RPMI7951 (cell line): Measurements from ENCODE around the genes PBX3 and GARNL3.

DNA sequence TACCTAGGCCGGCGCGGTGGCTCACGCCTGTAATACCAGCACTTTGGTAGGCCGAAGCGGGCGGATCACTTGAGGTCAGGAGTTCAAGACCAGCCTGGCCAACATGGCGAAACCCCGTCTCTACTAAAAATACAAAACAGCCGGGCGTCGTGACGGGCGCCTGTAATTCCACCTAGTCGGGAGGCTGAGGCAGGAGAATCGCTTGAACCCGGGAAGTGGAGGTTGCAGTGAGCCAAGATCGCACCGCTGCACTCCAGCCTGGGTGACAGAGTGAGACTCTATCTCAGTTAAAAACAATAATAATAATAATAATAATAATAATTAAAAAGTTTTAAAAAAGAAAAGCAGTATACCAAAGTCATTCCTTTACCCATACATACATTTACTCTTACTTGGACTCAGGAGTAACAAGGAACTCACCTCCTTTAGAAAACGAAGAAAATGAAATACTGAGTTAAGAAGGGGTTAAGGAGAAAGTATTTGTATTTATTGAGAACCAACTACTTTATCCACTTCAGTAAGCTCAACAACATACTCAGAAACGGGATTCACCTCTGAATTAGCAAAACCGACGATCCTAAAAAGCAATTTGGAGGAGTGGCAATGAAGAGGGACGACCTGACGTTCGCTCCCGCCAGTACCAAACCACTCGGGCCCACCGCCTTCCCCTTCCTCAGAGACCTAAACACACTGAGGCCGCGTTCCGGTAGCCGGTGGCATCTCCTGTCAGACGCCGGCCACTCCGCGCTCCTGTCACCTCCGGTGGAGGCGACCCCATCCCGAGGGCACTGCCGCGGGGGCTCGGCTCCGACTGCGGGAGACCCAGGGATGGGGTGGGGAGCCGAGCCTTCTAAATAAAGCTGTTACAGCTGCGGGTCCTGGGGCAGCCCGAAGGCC is 856 bp downstream of the PPP6C start:
- RAMPAGE, long total RNA = no peak

DNA sequence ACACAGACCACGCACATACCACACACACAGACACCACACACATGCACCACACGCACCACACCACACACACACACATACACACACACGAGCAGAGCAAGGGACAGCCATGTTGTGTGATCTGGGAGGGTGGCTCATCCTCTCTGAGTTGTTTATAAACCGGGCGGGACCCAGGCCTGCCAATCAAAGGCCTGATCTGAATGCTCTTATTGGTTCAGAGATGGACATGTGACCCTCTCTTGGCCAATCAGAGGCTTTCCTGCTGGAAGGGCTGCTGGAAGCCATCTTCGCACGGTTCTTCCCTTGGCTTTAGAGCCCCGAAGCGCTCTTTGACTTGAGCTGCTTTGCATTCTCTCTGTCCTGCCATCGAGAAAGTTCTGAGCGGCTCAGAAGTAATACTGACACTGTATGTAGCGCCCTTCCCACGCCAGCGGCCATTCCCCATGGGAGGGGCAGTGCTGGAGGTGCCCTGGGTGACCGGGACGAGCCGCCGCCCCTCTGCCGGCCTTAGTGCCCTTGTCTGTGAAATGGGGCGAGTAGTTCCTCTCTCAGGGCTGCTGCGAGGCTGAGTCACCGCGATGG is 148.6 kb downstream of the GAPVD1 start:
- RAMPAGE, long total RNA = no peak

DNA sequence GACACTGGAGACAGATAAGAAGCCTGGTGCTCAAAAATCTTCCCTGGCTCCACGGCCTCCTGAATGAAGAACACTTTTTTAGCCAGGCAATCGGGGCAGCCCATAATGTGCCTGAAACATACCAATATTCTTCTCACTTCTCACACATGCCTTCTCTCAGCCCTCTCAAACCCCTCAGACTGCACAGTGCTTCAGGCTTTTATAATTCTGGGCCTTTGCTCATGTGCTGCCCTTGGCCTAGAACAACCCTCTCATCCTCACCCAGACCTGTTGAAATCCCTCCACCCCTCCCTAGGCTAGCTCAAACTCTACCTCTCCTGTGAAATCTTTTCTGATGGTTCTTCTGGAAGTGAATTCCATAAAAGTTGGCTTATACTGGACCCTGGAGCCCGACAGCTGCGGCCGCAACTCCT is 221.6 kb downstream of the MAPKAP1 start:
- RAMPAGE, long total RNA = no peak

GRCh38 chr9:125486157-125487315 is 220.5 kb downstream of the MAPKAP1 start:
- RAMPAGE, long total RNA = no peak

DNA sequence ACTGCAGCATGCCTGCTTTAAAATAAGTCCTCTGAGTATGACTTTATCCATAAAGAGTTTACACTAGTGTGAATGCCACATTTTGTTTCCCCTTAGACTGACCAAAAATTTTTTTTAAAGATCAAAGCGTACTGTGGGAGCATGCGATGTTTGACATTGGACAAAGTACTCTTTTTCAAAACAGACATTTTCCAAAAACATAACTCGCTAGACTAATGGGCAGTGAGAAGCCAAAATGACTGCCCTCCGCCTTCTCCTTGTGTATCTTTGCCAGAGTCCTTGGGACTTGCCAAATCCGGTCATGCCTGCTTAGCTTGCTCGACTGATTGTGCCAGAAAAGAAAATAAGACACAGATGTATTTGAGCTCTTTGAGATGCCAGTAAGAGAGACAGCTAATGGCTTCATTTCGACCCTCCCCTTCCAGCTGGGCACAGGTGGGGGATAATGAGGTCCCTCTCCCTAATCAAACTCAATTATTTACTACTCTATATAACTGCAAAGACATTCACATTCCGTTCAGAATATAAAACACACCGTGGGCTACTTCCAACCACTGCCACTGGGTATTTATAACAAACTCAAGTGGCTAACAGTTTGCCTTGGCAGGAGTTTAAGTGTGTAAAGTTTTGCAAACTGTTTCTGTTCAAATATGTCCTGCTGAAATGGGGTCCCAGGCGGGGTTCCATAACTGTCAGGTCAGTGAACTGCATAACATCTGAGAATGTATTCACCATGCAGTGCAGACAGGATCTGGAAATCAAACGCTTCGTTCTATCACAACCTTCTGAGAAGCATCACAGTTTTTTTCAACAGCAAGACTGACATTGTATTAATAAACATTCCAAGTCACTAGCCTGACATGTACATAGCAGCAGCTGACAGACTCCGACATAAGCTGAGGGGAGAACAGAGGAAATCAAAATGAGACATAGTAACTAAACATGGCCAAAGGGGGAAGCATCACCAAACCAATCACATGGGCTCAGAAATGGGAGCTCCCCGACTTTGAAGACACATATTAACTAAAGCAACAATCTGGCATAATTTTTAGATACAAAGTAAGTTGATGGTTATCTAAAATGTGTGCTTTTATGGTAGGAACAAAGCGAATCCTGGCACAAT is 157.2 kb downstream of the MAPKAP1 start:
- RAMPAGE, long total RNA = no peak

DNA sequence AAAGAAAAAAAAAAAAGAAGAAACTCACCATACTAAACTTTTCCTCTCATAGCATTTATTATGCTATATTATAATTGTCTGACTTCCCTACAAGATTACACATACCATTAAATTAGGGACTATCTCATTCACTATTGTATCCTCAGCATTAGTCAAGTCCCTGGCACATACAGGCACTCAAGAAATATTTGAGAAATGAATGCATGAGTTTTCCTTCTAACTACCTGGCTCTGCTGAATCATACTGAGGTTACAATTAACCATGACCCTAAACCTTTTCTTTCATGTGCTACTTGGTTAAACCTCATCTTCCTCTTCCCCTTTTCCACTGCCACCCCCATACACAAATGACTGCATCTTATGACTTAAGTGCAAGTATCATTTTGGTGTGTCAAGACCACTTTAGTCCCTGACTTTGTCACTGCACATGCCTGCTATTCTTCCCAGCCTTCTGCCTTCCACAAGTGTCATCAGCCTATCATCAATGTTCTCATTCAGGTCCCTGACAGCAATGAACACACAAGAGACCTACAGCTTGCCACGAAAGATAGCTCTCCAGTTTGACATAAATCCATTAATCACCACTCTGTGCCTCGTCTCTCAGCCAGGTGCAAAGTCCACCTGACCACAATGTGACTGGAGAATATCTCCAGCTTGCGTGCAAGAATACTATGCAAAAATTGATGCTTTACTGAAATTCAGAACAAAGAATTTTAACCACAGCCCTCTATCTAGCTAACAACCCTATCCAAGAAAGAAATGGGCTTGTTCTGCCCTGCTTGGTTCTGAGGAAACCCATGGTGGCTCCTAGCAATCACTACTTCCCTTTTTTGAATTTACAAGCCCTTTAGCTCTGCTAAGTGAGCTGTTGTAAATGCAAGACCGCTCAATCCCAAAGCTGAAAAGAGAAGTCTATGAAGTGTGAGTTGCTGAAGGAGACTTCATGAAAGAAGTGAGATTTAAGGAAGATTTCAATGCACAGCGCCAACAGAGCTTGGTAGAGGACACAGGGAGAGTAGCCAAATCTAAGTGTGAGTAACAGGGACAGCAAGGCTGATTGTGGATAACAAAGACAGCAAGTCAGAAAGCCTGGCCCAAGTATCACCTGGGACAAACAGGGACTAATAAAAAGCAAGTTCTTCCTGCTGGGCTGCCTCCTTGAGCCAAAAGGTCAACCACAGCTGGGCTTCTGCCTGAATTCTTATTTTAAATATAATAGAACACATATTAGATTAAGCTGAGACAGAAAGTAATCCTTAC is 74.4 kb downstream of the MAPKAP1 start:
- RAMPAGE, long total RNA = no peak

GRCh38 chr9:125649198-125649728 is 57.7 kb downstream of the MAPKAP1 start:
- RAMPAGE, long total RNA = no peak

DNA sequence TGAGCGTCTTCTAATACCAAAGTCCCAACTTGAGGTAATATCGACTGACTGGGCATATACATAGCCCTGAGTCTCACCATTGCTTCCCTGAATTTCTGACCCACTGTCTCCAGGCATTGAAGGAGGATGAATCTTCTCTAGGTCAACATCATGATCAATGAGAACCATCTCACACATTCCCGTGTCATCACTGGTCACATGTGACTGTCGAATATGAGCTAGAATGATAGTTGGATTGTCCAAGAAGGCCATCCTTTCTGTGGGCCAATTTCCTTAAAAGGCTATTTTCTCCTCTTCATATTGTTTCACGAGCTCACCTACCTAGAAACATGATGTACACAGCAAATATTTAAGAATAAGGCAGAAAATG is 34.7 kb downstream of the MAPKAP1 start:
- RAMPAGE, long total RNA = no peak

DNA sequence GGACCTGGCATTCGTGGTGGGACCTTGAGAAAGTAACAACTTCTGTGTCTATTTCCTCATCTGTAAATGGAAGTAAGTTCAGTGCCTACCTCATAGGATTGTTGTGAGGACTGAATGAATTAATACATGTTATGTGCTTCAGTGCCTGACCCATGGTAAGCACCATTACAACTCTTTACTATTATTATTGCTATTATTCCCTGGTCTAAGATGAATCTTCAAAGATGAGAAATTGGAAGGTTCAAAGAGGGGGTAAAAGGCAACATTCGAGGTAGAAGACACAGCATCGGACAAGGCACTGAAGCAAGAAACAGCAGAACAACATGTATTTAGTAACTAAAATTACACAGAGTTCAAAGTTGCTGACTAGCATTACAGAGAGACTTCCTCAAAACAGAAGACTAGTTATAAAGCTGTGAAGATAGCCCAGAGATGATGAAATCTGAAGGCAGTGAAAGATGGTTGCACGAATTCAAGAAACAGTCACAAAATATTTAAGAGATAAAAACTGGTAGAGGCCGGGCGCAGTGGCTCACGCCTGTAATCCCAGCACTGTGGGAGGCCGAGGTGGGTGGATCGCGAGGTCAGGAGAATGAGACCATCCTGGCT is 16.4 kb downstream of the MAPKAP1 start:
- RAMPAGE, long total RNA = no peak

DNA sequence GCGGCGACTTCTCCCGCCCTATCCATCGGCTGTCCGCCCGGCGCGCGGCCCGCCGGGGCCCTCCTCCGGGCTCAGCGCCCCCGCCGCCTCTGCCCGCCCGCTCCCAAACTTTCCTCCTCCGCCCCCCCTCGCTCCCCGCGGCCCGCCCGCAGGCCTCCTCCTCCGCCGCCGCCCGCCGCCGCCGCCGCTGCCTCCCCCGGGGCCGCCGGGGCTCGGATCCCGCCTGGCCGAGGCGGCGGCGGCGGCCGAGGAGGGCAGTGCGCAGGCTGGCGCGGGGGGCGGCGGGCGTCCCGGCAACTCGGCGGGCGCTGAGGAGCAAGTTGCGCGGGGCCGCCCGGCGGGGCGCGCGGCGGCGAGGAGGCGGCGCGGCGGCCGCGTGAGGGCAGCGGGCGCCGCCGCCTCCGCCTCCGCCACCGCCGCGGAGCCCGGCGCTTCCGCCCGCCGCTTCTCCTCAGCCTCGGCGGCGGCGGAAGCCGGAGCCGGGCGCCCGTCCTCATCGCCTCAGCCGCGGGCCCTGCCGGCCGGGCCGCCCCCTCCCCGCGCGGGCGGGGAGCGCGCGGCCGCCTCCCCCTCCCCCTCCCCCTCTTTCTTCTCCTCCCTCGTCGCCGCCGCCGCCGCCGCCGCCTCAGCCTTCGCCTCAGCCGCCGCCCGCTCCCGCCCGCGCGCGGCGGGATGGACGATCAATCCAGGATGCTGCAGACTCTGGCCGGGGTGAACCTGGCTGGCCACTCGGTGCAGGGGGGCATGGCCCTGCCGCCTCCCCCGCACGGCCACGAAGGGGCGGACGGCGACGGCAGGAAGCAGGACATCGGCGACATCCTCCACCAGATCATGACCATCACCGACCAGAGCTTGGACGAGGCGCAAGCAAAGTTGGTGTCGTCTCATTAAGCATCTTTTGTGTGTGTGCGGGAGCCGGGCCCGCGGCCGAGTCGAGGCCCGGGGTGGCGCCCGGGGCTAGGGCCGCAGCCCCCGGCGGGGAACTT is at the start of gene PBX3:
PBX3 (plus strand) TSS at position 592 of the 986 bp plus-strand sequence.
- RAMPAGE, long total RNA = no peak

- RAMPAGE, long total RNA = no peak
These were observed 182.4 kb downstream of the PBX3 start for GRCh38 chr9:125929519-125929971.

DNA sequence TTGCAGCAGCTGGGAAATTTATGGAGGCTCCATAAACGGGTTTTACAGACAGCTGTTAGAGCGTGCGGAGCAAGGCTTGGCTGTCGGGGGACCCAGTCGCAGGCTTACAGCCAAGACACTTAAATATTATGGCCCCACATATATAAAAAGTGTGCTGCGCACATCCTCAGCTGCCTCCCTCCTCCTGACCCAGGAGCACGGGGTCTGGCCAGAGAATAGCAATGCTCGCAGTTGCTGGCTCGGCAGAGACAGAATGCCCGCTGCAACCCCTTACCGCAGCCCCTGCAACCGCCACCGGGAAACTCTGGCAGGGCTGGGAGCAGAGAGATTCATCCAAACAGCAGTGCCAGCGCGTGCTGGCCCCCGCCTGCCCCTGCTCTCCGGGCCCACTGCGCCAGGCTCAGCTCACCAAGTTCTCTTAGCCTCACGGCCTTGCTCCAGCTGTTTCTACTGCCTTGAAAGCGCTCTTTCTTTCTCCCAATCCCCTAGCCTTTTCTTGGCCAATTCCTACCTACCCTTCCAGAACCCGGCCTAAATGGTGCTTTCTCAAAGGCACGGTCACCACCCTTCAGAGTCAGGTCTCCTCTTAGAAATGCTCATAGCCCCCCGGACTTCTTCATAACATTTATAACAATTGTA is 28.2 kb upstream of the MVB12B start:
- RAMPAGE, long total RNA = no peak

DNA sequence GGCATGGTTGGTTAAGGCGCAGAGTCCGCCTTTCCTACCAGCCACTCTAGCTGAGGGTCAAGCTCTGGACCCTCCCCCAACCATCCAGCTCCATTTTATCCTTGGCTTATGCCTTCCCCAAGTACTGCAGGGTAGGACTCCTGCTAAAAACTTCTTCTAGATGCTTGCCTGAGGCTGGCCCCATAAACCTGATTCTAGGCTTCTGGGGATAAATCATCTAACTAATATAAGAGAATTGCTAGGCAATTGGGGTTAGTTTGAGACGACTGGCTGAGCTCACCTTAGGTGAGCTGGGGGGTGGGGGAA is 730 bp upstream of the MVB12B start:
- RAMPAGE, long total RNA = no peak

DNA sequence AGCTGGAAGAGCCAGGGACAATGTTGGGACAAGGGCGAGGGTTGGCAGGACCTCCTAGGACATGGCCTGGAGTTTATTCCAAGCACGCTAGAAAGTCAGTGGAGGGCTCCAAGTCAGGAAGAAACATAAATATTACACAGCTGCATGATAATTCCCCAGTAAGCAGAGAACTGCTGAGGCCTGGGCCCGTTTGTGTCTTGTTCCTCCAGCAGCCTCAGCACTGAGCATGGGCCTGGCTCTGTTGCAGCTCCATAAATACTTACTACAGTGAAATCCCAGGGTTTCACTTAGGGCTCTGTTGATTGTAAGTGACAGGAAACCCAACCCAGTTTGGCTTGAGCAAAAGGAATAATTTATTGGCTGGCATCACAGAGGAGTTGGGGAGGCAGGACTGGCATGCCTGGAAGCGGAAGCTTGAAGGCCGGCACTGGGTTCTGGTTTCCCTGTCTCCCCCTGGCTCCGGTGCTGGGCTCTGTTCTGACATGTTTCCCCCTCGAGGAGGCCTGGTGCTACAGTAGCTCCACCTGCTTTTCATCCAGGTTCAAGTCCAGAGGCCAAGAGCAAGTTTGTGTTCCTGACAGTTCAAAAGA is 66.3 kb downstream of the MVB12B start:
- RAMPAGE, long total RNA = no peak

DNA sequence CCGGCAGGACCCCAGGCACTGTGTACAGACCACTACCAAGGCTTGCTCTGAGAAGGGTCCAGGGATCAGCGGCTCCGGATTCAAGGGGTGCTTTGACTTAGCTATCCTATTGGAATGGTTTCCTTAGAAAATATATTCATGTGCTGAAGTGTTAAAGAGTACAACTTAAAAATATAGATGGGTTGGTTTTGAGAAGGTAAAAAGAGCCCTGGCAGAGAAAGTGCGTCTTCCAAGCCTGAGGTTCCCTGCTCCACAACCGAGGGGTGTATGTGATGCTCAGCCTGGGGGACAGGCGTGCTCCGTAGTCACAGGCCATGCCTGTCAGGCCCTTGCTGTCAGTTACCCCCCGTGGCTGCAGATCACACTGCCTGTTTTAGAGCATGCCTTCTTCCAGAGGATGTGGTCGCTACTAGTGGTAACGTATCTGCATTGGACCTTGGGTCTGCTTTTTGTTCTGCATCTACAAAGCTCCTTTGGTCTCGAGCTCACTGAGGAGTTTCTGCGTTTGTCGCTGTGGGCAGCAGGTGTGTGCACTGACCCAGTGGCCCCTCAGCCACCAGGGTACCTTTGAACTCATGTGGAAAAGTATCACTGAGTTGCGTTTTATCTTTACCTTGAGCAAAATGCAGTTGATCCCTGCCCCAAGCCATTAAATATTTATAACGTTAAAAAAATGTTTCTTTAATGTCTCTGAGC is 142.8 kb downstream of the MVB12B start:
- RAMPAGE, long total RNA = no peak

- RAMPAGE, long total RNA = no peak
These were observed 59.9 kb downstream of the LMX1B start for GRCh38 chr9:126673545-126674104.

- RAMPAGE, long total RNA = no peak
These were observed 50.5 kb downstream of the RALGPS1 start for GRCh38 chr9:126964881-126965602.

GRCh38 chr9:126986626-126986991 is 72.0 kb downstream of the RALGPS1 start:
- RAMPAGE, long total RNA = no peak

DNA sequence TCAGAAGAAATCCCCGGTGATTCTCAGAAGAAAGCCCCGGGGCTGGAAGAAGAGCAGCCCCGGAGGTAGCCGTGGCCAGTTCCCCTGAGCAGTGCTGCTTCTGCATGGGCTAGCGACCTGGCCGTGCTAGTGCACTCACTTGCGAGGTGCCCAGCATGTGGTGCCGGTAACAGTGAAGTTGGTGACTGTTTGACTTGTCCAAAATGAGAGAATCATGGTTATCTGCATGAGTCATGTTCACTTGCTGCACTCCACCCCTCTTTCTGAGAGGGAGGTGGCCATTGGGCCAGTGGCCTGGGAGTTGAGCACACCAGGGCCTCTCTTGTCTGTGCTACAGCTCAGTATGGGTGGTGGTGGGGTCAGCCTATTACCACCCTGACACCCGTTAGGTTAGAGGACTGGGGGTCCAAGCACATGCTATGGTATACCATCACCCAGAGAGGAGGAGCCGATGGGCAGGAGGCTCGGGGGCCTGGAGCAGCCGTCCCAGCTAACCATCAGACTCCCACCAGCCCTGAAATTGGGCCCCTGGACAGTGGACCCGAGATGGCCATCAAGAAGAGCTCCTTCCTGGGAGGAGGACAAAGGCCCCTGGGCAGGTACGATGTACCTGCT is 55.3 kb upstream of the GARNL3 start:
- RAMPAGE, long total RNA = no peak

- RAMPAGE, long total RNA = no peak
These were observed at the start of gene GARNL3 for GRCh38 chr9:127264635-127265284. TSS of gene GARNL3 (plus strand) at chr9:127264774.